HCT116 (cell line): ENCODE measurements around a stretch of chr1.

- RRBS = no CpG with 5 or more reads among the region's 35 CpGs
Observed at GRCh38 chr1:116986704-116987643, 14.6 kb upstream of the CD101 start.

GRCh38 chr1:117060964-117061365 is 839 bp downstream of the TTF2 start:
- RRBS = no CpG with 5 or more reads among the region's 16 CpGs

GRCh38 chr1:117092977-117093750 is 28.4 kb downstream of the TRIM45 start:
- RRBS = no CpG with 5 or more reads among the region's 8 CpGs

GRCh38 chr1:117209008-117209619 is 1.6 kb downstream of the VTCN1 start:
- RRBS = no CpG with 5 or more reads among the region's 5 CpGs

DNA sequence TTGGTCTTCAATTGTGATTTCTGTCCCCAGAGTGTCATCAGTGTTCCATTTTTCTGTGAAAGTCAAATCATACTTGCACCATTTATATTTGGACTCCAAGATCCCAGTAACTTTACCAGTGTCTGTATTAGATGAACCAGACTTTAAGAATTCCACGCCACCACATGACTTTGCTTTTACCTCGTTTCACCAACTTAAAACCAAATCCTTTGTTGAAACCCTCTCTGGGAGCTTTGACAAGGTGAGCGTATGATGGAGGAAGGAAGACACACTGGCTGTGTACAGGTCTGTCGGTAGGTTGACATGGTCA is 35.5 kb downstream of the TENT5C start:
- RRBS = no CpG with 5 or more reads among the region's 4 CpGs

GRCh38 chr1:117686428-117686814 is 80.6 kb downstream of the TENT5C start:
- RRBS = no CpG with 5 or more reads among the region's 1 CpG

- RRBS = no CpG with 5 or more reads among the region's 5 CpGs
Observed at GRCh38 chr1:117828030-117828727, 101.2 kb downstream of the GDAP2 start.

- RRBS = no CpG with 5 or more reads among the region's 2 CpGs
Observed at GRCh38 chr1:117960131-117960330, 30.5 kb downstream of the WDR3 start.

GRCh38 chr1:119046681-119047470 is 58.7 kb upstream of the TBX15 start:
- RRBS = no CpG with 5 or more reads among the region's 6 CpGs

- RRBS = no CpG with 5 or more reads among the region's 5 CpGs
Observed at GRCh38 chr1:119101458-119102181, 38.8 kb downstream of the WARS2 start.

- RRBS = 79% methylated on average over 15 of the region's 59 CpGs
Observed at GRCh38 chr1:119326850-119328346, 41.2 kb upstream of the HAO2 start.

DNA sequence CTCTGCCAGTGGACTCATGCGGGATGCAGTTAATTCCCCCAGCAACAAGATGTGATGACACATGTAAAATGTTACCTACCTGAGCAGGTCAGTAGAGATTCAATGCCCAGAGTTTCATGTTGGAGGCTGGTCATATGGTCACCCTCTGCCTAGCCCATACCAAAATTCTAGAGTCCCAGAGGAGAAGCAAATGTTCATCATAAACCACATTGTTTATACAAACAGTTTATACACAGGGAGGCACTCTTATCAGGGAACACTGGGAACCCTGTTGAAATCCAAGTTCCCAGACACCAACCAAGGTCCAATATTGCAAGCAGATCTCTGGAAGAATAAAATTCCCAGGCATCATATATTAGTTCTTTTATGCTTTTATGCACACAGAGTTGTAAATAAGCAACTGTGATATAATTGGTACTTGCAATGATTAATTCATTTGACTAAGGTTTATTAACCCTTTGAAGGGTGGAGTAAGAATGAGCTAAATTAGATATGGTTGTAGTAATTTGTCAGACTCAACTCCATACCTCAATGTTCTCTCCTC is 10.6 kb downstream of the HAO2 start:
- RRBS = no CpG with 5 or more reads among the region's 1 CpG

- RRBS = no CpG with 5 or more reads among the region's 2 CpGs
Observed at GRCh38 chr1:119380345-119380764, 11.8 kb downstream of the HAO2 start.

DNA sequence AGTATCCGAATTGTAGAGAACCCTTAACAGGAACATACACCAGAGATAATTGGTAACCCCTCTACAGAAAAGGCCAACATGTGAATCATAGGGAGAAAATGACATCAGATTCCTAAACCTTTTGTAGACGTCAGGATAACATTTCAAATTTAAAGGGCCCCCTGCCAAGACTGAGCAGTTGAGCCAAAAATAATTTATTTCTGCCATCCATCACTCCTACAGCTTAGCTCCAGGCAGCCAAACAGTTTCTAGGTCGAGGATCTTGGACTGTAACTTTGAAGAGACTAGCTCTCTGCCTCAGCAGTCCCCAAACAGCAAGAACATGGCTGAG is 21.2 kb downstream of the ZNF697 start:
- RRBS = no CpG with 5 or more reads among the region's 3 CpGs

DNA sequence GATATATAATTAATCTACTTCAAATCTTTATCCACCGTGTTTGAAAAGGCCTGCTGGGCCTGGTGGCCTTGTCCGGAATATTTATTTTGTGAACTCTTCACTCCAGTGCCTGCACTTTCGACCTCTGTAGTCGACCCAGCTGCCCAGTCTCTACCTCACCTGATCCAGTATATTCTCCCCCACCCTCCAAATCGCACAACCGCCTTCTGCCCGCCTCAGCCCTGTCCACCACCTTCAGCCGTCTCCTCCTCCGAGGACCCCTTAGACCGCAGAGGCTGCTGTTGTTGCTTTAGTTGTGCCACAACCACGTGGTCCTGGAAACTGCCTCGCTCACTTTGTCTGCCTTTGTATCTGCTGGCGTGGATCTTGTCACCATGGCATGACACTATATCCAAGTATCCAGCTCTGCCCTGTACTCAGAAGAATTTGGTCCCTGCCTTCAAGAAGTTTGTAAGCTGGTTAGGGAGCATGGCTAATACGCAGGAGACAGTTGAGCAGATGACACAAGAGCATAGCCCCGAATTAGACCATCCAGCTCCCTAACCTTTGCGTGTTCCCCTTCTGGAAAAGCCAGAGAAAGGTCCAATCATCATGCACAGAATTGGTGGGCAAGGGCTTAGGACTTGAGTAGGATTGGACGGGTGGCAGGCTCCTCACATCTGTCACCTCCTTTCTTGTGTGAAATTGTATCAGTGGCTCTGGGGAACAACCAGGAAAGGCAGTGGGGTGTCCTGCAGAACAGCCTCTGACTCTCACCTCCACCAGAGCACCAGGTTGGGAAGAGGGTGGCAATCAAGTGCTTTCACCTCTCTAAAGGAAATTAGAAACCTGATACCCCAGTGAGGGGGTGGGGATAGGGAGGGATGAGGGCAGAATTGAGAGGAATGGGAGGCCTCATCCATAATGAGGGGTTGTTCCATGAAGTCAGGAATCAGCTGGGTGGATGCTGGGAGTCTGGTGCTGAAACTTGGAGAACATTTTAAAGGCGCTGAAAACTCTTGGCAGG is 1.6 kb downstream of the PHGDH start:
- RRBS = no CpG with 5 or more reads among the region's 18 CpGs

DNA sequence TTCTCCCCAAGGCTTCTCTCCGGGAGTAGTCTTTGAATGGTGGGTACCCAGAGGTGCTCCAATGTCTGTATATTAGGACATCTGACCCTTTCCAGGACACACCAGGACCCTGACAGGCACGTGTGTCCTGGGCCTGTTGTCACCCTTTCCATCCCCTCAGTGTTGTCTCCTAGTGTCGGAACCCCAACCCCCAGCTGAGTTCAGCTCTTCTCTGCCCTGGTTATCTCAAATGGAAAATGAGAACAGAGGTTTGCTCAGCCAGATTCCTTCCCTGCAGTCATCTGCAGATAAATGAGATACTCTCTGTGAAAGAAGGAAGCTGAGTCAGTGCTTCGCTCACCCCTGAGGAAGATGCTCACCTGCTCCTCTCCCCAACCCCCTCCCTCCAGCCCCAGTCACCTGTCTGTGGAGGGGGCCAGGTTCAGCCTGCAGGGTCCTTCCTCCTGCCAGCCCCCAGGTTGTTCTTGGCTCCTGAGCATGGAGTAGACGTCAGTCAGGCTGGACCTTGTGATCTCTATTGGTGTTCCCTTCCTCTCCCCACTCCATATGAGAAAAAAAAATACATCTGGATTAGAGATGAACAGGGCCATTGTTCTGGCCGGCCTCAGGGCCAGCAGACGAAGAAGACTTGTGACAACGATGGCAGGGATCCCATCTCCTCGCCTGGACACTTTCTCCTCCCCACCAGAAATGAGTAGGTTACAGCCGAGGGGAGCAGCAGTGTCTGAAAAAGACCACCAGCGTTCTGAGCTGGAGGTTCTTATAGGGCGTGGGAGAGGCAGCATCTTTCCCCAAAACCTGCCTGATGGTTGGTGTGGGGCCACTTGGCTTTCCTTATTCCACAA is 20.9 kb downstream of the PHGDH start:
- RRBS = no CpG with 5 or more reads among the region's 12 CpGs

DNA sequence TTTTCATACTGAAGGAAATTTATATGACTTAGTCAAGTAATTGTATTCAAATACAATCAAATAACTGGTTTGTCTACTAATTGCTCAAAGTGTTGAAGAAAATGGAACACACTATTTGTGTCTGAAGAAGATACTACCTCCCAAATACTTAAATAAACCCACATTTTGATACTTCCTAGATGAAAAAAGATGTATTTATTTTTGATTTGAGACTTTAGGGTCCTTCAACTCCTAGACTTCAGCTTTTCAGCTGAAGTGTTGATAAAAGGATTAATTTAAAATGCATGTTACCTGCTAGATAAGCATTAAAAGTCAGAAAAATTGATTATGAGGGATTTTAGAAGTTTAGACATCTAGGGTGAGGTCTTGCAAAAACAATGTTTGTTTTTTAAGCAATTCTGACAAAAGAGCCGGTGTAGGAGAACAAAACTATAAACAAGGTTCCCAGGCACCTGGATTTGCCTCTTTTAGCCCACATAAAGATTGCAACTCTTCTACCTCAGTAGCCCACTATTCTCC is 4.1 kb upstream of the HMGCS2 start:
- RRBS = no CpG with 5 or more reads among the region's 1 CpG

DNA sequence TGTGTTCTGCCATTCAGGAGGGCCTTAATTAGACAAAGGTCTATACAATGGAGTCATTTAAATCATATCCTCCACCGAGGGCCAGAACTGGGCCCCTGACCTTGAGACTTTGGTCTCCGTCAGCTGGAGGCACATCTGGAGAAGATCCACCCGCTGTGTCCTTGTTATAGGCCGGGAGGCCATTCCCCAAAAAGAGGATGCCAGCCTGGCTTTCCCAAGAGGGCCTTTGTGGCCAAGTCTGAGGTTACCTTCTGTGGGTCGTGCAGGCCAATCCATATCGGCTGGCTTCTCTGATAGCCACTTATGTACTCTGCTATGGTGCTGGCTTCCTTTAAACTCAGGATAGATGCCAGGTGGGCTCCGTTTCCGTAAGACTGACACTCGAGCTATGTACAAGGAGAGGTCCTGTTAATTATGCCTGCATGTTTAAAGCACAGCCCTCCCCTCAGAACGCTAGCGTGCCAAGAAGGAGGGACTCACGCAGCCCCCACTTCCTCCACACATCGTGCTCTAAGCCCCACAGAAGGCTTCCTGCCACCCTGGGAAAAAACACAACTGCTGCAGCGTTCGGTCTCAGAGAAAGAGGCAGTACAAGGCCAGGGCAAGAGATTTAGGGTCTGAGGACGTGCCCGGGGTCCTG is 11.7 kb downstream of the REG4 start:
- RRBS = no CpG with 5 or more reads among the region's 17 CpGs

DNA sequence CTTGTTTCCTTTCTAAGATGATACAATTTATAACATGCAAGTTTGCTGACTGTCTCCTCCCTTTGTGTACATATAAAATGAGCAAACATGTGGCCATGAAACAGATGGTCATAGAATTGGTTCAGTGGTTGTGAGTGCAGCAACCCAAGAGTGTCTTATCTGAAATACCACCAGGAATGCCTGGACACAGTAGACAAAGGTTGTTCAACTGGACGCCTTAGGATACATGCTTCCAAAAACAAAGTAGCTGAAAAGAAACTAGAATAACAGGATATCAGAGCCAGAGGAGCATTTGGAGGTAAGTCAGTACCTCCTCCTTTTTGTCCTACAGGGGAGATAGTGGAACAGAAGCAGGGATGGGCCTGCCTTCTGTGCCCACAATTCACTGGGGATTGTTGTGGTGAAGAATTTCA is 17.9 kb upstream of the REG4 start:
- RRBS = no CpG with 5 or more reads among the region's 1 CpG